SUDHL5 (cell line): Measurements from ENCODE around the genes RFX1 and GIPC1.

DNA sequence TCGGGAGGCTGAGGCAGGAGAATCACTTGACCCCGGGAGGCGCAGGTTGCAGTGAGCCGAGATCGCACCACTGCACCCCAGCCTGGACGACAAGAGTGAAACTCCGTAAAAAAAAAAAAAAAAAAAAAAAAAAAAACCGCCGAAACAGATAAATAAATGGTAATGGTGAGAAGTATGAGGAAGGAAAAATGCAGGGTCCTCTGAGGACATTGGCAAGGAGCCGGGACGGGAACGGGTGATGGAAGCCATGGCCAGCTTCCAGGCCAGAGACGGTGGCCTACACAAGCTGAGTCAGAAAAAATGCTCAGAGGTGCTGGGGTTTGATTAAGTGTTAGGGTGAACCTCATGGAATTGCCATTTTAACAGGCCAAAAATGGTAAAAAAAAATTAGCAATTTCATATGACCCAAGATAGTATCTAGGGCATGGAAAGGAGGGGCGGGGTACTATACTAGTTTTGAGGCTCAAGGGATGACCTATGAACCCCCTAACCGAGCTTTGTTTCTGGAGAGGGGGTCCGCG is 851 bp upstream of the ZSWIM4 start:
- PRO-cap, result no peak

GRCh38 chr19:13825337-13826603 is 30.5 kb downstream of the ZSWIM4 start:
- PRO-cap, result no peak

- PRO-cap, result bidirectional peak, plus-strand start at chr19:13842673, minus-strand start at chr19:13842571; bidirectional peak, plus-strand start at chr19:13843058, minus-strand start at chr19:13842918
Observed at GRCh38 chr19:13842433-13843255, 34.3 kb upstream of the NANOS3 start.

DNA sequence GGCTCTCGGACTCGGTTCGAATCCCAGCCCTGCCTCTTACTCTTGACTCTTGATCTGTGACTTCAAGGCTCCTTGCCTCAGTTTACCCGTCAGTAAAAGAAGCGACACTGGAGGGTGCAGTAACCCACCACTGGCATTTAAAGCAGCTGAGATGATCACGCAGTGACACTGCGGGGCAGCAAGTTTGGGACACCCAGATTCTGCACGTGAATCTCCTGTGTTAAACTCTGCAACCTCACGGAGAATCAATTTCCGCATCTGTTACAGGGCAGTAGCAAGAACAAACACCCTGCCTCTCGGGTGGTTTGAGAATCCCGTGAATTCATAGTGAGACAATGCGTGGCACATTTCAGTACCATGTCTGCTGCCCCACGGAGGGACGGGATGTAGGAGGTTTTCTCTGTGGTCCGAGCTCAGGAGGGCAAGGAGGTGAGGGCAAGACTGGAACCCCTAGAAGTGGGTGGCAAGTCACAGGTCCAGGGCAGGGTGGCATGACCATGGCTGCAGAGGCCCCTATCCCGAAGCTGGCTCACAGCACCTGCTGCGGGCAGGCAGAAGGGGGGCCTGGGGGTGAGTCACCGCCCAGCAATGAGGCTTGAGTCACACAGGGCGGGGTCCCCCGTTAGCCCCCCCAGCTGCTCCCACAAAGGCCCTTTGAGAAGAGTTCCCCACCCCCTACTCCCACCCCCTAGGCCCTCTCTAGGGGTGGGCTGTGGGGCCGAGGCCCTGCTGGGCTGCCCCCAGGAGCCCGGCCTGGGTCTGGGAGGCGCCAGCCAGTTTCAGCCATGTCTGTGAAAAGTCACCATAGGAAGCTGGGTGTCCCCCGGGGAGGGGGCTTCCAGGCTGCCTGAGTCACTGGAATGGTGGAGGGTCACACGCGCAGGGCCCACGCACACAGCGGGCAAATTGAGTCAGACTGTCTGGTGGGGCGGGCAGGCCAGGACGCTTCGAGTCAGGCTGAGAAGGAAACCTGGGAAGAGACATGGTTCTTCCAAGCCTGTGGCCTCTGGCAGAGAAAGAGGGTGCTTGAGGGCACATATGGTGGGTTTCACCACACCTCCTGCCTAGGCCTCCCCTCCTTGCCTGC is 25.9 kb upstream of the NANOS3 start:
- PRO-cap, result no peak

DNA sequence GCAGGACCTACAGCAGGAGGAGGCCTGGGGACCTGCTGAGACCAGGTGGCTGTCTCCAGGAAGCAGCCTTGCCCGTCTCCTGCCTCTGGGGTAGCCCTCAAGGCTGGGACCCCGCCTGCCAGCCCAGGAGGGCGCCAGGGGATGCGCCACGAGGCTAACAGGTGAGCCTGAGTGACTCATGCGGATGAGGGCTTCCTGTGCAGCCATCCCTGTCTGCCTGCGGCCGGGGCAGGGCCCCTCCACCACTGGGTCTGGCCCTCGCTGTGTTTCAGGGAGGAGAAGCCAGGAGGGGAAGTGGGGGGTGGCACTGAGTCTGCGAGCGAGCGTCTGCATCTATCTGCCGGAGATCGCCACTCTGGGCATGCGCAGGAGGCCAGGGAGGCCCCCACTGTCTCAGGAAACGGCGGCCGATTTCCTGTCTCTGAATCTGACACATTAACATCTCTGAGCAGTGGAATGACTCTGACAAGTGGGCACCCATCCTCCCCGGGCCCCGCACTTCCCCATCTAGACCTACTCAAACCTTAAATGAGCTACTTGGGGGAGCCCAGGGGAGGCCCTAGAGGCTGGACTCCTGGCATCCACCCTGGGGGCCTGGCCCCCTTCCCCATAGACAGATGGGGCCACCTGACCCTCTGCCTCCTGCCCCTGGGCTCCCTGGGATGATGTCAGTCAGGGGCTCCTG is 19.7 kb downstream of the RFX1 start:
- PRO-cap, result bidirectional peak, plus-strand start at position 438 of the sequence, minus-strand start at position 335 of the sequence

DNA sequence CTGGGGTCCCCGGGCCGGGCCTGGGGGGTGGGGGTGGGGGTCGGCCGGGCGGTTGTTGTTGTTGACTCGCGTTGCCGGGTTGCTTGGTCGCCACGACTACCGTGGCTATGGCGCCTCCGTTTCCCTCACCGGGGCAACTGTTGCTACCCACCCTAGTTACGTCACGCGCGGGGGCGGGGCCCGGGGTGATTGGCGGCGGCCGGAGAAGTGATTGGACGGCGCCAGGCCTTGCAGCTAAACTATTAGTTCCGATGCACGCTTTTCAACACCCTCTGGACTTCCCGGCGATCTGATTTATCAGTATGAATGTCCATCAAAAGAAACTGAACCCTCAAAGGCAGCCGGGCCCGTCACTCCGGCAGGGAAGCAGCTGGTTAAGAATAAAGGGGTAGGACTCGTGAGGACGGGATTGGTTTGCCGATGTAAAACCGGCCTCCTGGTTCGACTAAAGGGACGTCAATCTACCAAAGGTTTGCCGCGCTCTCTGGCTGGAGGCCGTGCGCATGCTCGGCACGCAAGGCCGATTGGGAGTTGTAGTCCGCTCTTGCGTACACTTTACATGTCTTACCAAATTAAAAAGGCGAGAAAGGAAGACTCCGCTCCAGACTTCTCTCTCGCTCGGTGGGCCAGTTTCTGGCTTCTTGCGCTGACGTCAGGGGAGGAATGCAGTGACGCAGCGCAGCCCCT is at the start of gene RFX1:
Gene RFX1 (minus strand): TSS at position 139 of the 687 bp plus-strand sequence.
- PRO-cap, result bidirectional peak, plus-strand start at position 604 of the sequence, minus-strand start at position 382 of the sequence

- PRO-cap, result no peak
Observed at GRCh38 chr19:14106583-14107164, 10.9 kb downstream of the PRKACA start.

- PRO-cap, result bidirectional peak, plus-strand start at chr19:14118045, minus-strand start at chr19:14117762; unidirectional peak, plus-strand start at chr19:14118345
Observed at GRCh38 chr19:14117948-14119192, 808 bp upstream of the PRKACA start.

GRCh38 chr19:14150209-14151204 is 14.1 kb upstream of the ASF1B start:
- PRO-cap, result no peak

DNA sequence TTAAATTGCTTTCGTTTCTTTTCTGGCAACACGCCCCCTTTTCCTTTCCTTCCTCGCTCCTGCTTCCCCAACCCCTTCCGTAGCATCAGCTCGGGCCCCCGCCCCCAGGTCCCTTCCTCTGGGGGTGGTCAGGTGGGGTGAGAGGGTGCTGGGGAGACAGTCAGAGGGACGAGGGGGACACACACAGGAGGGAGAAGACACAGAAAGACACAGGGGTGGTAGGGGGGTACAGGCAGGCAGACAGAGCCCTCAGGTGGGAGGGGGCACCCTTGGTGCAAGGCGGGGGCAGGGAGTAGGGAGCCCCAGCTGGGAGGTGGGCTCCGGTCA is 30.7 kb upstream of the ASF1B start:
- PRO-cap, result no peak

GRCh38 chr19:14183413-14183759 is 22.6 kb downstream of the ADGRL1 start:
- PRO-cap, result no peak

GRCh38 chr19:14247496-14247825 is 41.5 kb upstream of the ADGRL1 start:
- PRO-cap, result no peak

DNA sequence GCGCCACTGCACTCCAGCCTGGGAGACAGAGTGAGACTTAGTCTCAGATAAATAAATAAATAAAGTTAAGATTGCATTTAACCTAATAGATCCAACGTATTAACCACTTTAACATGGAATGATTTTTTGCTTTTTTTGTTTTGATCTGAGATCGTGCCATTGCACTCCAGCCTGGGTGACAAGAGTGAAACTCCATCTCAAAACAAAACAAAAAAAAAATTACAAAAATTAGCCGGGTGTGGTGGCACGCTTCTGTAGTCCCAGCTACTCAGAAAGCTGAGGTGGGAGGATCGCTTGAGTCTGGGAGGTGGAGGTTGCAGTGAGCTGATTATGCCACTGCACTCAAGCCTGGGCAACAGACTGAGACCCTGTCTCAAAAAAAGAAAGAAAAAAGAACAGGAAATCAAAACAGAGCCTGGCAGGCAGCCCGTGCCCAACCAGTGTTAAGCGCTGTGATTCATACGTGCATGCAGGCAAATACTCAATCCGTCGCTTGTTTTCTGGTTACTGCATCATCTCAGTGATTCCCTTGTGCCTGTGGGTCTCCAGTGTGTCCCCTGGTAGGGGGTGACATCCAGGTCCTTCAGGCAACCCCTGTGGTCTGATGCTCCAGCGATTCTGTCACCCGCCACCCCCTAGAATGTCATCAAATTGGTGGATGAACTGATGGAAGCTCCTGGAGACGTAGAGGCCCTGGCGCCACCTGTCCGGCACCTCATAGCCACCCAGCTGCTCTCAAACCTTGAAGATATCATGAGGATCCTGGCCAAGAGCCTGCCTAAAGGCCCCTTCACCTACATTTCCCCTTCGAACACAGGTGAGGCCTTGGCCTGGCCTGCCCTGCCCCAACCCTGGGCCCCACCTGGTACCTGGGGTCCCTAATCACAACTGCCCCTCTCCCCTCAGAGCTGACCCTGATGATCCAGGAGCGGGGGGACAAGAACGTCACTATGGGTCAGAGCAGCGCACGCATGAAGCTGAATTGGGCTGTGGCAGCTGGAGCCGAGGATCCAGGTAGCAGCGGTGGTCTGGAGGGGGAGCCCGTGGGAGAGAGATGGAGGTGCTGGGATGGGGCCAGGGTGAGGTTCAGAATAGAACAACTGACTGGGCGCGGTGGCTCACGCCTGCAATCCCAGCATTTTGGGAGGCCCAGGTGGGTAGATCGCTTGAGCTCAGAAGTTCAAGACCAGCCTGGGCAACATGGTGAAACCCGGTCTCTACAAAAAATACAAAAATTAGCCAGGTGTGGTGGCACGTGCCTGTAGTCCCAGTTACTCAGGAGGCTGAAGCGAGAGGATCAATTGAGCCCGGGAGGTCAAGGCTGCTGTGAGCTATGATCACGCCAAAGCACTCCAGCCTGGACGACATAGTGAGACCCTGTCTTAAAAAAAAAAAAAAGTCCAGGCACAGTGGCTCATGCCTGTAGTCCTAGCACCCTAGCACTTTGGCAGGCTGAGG is 17.9 kb downstream of the DDX39A start:
- PRO-cap, result no peak

GRCh38 chr19:14416071-14416690 is 3.0 kb downstream of the DDX39A start:
- PRO-cap, result no peak

DNA sequence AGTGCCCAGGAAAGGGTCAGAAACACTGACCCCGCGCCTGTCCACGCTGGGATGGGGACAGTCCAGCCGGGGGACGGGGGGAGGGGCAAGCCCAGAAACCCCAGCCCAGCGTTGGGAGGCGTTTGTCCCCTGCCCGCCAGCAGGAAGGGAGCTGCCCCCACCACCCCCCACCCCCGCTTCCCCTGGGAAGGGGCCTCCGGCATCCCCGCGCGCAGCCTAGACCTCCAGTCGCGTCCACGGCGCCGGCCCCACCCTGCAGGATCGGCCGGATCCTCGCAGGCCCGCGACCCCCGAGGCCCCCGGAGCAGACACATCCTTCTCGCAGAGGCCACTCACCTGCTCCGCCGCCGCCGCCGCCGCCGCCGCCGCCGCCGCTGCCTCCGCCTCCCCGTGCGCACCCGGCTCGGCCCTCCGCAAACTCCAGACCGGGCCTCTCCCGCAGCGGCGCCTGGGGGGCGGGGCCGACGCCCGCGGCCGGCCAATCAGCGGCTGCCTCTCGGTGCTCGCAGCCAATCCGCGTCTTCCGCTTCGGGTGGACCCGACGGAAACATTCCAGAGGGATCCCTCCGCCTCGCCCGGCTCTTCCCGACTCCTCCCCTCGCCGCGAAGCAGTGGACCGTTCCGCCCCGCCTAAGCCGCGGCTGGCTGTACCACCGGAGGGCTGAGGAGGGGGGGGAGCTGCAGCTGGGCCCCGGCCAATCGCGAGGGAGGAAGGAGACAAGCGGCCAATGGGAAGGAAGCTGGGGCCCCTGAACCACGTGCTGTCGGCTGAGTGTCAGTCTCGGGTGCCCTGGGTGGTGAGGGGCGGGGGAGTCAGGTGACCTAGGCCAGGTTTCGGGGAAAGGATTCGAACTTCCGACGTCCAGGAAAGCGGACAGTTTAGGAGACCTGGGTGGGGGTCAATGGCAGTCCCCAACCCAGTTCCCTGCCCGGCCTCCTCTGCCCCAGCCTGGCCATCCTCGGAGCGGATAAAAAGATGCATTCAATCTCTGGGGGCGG is at the start of gene GIPC1:
Gene GIPC1 (minus strand): TSS at position 427 of the 999 bp plus-strand sequence.
- PRO-cap, result no peak

- PRO-cap, result no peak
Observed at GRCh38 chr19:14496700-14497052, 749 bp upstream of the GIPC1 start.

- PRO-cap, result no peak
Observed at GRCh38 chr19:14622026-14622516, 39.2 kb downstream of the CLEC17A start.

DNA sequence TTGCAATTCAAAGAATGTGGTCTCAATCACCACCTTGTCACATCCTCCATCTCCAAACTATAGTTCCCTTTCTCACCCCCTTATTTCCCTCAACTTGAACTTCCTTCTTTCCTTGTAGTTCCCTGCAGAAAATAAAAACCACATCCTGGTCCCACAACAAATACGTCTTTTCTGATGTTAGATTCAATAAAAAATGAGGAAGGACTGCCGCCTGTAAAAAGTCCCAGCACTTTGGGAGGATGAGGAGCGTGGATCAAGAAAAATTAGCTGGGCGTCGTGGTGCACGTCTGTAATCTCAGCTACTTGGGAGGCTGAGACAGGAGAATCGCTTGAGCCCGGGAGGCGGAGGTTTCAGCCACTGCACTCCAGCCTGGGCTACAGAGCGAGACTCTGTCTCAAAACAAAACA is 13.2 kb downstream of the ADGRE3 start:
- PRO-cap, result no peak

GRCh38 chr19:14735044-14735866 is 43.1 kb downstream of the ADGRE2 start:
- PRO-cap, result no peak

DNA sequence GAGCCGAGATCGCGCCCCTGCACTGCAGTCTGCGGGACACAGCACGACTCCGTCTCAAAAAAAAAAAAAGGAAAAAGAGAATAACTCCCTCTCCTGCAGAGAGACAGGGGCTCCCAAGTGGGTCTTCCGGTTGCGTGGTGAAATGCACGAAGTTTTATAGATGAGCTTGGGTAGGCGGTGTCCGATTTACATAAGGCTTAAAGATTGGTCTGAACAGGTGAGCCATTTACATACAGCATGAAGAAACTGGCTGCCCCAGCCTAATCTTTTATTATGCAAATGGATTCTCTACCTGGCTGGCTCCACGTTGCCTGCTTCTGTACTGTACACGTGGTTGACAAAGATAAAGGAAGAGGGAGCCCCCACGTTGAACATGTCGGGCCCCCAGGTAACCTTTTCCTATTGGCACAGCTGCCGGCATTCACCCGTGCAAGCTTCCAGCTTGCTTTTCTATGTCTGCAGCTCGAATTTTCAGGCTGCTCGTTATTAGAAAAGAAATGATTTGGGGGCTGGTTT is 19.5 kb downstream of the ADGRE2 start:
- PRO-cap, result no peak